Cardiac atrium fibroblast (primary cell): ENCODE data around the gene MAPKAP1.

DNA sequence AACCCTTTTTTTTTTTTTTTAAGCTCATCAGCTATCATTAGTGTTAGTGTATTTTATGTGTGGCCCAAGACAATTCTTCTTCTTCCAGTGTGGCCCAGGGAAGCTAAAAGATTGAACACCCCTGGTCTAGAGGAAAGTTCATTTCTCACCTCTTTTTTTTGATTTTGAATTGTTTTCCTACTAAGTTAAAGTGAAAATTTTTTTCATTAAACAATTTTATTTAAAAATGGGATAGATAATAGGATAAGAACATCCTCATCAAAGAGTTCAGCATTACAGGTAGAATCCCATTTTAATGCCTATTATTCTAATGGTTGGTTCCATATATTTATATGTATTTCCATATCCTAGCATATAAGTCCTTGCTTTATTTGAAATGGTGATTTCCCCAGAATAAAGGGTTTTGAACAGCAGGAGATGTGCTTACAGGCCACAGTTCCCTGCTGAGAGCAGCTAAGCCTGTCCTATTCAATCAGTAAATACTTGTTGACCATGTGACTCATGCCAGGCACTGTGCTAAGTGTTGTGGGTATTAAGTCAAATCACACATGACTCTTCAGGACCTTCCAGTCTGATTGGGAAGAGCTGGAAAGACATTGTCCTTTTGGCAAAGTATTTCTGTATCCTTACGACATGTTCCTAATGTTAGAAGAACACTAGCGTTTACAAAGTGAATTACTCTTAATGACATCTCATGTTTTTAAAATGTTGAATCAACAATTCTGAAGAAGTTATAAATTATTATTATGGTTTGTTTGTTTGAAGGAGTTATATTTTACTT, 81.8 kb downstream of the GAPVD1 start:
- RAMPAGE, long total RNA, result no peak

DNA sequence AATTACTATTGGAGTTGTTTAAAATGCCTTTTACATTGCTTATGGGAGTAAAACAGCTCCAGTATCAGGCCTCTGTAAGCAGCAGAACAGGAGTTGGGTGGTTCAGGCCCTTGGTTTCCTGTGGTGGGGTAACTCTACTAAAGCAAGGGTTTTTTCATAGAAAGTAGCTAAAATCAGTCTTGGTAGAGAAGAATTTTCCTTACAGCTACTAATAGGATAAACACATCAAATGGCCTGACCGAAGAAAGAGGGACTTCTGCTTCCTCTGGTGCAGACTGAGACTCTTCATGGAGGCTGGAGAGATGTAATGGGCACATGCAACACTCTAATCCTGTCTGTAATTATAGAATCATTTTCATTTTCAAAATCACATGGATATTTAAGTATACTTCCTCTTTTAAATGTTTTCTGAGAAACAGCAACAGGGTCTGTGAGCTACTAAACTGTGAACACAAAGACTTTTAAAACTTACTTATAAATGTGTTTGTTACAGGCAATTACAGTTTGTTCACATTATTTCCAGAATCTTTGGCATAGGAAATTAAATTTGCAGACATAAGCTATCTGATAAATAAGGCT, 176.9 kb downstream of the MAPKAP1 start:
- RAMPAGE, long total RNA, result no peak

- RAMPAGE, long total RNA, result no peak
Measured at GRCh38 chr9:125532497-125533243, 174.3 kb downstream of the MAPKAP1 start.

DNA sequence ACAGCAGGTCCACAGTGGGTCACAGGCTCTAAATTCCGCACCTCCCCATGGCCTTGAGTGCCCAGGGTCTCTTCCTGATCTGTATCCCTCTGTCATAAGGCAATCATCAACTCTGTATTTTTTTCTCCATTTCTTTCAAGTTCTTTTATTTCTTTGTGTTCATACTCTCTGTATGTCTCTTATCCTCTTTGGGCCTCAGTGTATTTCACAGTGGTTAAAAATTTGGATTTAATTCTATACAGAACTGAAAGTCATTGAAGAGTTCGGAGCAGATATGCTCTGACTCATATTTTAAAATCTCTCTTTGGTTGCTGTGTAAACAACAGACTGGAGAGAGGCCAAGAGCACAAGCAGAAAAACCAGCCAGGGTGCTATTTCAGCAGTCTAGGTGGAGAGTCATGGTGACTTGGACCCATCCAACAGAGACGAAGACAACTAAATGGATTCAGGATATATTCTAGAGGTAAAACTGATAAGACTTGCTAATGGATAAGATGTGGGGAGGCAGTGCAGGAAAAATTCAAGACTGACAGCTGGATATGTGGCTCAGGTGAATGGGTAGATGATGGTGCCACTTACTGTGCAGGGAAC, 169.0 kb downstream of the MAPKAP1 start:
- RAMPAGE, long total RNA, result no peak

DNA sequence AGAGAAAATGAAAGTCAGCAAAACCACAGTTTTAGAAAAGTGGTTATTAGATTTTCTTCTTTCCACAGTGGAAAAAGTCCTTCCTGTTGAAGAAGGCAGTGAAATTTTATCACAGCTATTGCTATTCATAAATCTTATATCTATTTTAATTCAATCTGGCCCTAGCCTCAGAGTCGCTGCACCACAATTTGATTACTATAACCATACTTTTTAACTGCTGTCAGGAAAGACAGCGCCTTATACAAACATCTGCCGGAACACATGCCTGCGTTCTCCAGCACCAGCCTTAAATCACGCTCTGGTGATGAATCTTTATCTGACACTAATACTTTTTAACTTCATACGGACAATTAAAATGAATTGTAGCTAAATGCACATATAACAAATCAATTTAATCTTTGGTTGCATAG, 60.3 kb downstream of the MAPKAP1 start:
- RAMPAGE, long total RNA, result no peak

DNA sequence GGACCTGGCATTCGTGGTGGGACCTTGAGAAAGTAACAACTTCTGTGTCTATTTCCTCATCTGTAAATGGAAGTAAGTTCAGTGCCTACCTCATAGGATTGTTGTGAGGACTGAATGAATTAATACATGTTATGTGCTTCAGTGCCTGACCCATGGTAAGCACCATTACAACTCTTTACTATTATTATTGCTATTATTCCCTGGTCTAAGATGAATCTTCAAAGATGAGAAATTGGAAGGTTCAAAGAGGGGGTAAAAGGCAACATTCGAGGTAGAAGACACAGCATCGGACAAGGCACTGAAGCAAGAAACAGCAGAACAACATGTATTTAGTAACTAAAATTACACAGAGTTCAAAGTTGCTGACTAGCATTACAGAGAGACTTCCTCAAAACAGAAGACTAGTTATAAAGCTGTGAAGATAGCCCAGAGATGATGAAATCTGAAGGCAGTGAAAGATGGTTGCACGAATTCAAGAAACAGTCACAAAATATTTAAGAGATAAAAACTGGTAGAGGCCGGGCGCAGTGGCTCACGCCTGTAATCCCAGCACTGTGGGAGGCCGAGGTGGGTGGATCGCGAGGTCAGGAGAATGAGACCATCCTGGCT, 16.4 kb downstream of the MAPKAP1 start:
- RAMPAGE, long total RNA, result no peak

DNA sequence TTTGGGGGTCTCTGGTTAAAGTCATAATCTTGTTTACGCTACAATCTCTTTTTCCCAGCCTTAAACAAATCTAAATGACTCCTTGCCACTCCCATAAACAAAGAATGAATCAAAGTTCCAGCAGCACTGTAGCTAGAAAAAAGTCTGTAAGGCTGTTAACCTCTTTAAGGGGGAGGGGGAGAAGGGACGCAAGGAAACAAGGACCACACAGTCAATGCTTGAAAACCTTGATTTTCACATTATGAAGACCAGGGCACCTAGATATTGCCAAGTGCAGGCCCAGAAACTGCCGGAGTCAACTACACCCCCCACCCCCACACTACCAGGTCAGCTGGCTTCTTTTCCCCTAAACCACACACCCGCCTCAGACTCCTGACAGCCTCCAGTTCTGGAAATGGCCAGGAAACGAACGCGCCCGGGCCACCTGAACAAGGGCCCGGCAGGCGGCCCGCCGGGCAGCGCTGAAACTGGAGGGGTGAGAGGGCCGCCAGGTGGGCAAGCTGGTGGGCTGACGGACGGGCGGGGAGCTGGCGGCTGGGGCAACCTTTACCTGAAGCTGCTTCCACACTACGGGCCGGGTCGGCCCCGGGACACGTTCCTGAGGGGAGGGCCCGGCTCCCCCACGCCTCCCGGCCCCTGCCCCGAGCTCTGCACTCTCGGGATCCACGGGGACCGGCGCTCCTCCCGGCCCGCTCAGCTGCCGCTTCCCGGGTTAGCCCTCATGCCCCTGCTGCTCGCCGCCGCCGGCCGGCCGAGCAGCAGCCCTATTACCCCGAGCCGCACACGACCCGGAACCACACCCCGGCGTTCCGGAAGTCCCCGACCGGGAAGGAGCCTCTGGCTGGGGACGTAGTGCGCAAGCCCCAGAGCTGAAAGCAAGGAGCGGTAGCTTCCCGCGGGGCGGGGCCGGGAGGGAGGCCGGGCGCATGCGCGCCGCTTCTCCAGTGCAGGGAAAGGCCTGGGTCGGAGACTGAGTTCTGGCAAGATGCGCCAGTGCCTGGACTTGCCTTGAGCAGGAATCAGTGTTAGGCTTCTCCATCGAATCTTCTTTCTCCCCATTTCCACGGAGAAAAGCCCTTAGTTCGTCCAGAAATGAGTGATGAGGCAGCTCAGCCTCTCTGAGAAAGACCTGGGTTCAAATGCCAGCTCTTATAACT, at the start of gene MAPKAP1:
Gene MAPKAP1, minus strand, starts transcription at position 788 of the 1,157 bp plus-strand sequence.
- RAMPAGE, long total RNA, result no peak

- RAMPAGE, long total RNA, result no peak
Measured at GRCh38 chr9:125765269-125766300, 18.4 kb downstream of the PBX3 start.

DNA sequence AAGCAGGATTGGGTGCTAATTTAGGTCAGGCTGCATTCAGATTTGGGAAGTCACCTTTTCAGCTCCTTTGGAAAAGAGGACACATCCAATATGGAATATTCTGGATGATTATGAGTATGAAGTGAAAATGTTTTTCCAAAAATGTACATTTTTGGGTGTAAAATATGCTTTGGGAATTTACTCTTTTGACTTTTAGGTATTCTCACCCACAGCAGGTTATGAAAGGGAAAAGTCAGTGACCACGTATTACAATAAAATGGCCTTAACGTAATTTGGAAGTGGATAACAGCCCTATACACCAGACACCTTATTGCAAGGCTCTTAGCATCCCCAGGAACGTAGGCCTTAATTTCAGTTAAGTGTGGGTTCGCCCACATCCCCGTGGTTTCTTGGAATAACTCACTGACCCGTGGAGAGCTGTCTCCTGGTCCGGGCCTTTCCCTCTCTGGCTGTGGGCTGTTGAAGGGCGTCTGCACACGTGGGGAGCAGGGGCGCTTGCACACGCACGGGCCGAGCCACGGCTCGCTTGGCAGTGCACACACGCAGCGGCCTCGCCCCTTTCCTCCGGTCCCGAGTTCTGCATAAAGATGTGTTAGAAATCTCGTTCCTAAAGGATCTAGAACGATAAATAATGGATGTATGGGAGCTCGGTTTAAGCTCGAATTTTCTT, 141.8 kb downstream of the PBX3 start:
- RAMPAGE, long total RNA, result no peak

DNA sequence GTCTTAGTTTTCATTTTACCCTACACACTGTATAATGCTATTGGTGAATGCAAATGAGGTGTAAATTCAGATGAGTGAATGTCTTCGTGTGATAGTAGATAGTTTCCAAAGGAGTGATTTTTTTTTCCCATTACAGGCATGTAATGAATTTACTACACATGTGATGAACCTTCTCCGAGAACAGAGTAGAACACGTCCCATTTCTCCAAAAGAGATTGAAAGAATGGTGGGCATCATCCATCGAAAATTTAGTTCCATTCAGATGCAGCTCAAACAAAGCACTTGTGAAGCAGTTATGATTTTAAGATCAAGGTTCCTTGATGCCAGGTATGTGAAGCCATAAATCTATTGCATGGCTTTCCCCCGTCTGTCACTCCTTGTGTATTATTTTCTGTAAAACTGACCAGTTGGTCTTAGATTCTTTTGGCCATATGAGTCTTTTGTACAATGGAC, 182.4 kb downstream of the PBX3 start:
- RAMPAGE, long total RNA, result no peak

DNA sequence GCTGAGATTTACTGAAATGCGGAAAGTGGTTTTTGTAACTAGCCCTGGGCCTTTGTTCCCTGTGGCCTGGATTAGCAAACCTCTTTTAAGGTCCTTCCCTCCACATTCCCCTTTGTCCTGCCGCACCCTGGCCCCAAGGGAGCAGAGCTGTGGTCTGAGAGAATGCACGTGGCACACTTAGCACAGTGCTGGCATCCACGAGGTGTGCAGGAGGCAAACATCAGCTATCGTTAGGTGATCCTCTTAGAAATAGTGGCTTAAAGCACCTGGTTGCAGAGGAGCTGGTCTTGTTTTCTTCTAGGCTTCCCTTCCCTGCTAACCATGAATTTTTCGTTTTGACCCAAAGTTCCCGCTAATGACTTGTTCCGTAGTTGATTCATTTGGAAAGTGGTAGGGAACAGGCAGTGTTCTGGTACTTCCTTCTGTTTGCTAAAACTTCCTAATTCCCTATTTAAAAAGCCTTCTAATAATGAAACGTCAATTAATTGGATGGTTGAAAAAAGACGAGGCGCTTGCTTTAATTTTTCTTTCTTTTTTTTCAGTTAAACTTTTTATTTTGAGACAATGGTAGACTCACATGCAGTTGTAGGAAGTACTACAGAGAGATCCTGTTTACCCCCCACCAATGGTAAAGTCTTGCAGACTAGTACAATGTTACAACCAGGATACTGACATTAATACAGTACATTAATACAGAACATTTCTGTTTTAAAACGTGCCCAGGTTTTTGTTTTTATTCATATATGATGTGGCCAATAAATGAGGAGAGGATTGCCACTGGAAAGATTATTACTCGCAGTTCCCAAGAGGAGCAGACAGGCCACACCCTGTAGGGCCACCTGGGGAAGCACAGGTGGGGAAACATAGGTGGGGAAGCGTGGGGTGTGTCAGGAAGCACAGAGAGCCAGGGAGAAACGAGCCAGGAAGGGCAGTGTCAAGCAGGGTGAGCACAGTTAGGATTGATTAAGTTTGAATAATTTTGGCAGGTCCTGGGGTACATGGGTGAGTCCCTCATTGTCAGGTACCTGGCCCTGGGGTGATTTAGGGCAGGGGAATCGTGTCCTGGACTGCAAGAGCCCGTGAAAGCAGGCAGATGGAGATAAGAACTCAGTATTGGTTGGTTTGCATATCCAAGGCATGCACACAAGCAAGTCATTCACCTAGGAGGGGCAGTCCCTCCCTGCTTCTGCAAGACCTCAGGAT, 22.0 kb downstream of the MVB12B start:
- RAMPAGE, long total RNA, result no peak

DNA sequence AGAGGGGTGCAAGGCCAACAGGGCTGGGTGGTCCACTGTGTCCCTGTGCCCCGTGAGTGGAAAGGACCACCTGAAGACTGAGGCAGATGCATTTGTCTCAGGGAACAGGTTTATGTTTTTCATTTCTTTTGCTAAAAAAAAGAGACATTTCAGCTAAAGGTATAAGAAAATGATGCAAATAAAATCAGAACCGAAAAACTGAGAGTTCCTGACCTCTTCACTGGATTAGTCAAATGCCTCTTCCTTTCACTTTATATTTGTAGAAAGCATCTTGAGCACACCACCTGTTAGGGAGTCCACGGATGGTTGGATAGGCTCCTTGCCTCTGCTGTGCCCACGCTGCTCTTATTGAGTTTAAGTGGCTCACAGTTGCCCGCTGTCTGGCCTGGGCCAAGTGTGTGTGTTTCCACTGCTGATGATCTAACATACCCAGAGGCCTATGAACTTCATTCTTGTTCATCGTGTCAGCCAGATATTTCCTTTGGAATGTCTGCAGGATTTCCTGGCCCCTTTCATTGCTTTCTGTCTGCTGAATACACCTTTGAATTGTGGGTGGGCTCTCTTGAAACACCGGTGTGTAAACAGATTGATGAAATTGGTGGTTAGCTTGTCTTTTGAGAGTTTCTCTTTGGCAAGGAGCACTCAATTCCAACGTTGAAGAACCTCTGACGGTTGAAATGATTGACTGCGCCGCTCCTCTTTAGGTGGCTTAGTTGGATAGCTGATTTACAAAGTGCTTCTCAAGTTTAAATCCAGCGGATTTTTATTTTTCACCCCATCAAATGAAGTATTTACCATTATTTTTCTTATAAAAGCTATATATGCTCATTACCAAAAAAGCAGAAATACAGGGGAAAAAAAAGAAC, 46.6 kb downstream of the MVB12B start:
- RAMPAGE, long total RNA, result no peak

- RAMPAGE, long total RNA, result no peak
Measured at GRCh38 chr9:126672788-126673122, 59.0 kb downstream of the LMX1B start.

GRCh38 chr9:126862325-126862915, 2.0 kb downstream of the ZBTB34 start:
- RAMPAGE, long total RNA, result no peak

- RAMPAGE, long total RNA, result no peak
Measured at GRCh38 chr9:126932748-126933338, 18.3 kb downstream of the RALGPS1 start.

DNA sequence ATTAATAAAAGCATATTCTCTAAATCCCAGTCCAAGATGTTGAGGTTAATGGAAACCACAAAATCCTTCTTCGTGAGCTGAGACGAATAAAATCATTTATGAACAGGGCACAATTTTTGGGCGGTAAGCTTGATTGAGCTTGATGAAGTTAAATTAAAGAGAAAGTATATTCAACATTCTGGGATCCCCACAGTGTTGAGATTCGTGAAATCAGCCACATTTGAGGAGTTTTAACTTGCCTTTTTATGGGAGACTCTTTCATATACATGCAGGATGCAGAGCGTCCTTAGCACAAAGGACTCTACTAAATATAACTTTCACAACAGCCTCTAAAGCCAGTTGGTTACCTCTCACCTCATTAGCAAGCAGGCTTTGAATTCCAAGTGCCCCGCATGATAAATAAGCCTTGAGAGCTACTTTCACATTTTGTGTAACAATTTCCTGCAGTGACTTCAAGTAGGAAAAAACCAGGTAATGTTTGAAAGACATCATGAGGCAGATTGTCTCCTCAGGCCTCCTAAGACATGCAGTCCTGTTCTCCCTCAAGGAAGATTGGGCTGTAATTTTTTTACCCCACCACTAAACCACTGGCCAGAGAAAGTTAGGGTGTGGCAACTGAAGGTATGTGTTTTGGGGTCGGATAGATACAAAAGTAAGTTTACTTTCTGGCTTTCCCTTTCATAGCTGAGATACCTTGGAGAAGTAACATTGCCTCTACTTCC, 50.5 kb downstream of the RALGPS1 start:
- RAMPAGE, long total RNA, result no peak

- RAMPAGE, long total RNA, result no peak
Measured at GRCh38 chr9:127166681-127167402, 44.4 kb upstream of the ANGPTL2 start.

DNA sequence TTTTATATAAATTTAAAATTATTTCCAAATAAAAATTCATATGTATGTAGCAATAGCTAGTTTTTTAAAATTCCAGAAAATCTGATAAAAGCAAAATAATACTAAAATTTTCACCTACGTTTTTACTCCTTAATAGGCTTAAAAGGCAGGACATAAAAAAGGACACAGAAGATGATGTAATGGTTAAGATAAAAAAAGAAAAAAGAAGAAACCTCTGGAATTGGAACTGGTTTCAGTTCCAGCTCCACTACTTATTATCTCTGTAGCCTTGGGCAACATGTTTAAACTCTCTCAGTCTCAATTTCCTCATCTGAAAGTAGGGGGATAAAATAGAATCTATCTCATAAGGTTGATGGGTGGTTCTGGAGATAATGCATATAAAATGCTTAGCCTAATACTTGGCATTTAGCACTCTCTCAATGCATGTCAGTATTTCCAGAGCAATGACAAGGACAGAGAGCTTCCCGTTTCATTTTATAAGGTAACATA, 44.5 kb downstream of the GARNL3 start:
- RAMPAGE, long total RNA, result no peak

DNA sequence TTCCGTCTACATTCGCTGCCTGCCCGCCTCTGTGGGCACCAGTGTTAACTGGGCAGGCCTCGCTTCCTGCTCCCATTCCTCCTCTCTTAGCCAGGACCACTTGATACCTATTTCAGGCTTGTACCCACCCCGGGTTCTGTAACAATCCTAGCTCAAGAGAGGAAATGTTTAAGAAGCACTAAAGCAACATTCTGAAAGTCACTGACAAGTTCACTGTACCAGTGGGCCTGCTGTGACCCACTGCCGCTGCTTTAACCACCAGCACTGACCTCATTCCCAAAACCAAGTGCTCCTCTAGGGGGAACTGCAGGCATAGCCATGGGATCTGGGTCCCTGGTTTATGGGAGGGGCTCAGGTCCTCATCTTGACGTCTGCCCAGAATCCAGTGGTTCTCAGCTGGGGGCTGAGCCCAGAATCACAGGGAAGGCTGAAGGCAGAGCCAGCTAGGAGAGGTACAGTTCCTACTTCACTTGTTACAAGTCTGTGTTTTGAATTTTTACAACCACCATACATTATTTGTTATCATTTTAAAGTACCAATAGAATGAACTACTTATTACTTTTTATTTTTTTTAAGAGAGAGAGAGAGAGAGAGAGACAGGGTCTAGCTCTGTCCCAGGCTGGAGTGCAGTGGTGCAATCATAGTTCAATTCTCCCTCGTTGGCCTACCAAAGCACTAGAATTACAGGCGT, 36.1 kb upstream of the SLC2A8 start:
- RAMPAGE, long total RNA, result no peak

DNA sequence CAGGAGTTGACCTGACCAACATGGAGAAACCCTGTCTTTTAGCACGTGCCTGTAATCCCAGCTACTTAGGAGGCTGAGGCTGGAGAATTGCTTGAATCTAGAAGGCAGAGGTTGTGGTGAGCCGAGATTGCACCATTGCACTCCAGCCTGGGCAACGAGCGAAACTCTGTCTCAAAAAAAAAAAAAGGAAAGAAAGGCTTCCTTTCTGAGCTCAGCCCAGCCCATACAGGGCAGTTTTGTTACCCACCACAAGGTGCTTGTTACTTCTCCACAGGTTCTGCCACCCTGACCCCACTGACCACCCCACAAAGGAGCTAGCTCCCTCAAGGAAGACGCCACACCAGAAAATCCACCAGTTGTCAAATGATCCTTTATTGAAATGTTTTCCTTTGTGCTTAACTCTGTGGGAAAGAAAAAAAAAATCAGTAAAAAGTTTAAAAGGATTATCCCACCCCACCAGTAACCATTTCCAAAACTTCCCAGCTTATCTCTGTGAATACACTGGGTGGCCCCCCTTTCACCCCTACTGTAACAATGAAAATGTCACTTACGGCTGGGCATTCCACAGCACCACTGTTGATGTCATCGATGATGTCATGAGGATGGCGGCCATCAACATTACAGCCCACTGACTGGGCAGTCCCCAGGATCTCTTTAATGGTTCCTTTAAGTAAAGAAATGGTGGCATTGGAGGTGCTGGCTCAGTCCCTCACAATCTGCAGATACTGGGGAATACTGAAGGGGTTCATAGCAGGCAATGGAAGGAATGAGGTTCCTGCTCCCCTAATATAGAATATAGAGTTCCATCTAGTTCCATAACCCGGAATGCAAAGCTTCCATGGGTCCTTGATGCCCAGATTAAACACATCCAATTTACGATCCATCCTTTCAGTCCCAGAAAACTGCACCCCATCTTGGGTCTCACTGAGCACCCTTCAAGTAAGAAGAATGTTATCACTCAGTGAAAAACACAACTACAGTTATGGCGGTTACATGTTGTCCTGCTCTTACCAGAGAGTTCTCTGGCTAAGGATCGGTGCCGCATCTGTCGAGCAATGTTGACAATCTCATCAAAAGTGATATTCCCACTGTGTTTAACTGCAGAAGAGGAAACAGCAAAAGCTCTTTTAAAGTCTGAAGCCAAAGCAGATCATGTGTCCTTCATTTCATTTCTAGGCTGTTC, 3.5 kb downstream of the RPL12 start:
- RAMPAGE, long total RNA, result no peak